Parietal lobe (tissue), 2 donors: ENCODE measurements around a stretch of chr9.

- RAMPAGE, long total RNA = no peak
Observed at GRCh38 chr9:137449709-137450547, 8.8 kb upstream of the ENTPD8 start.

- RAMPAGE, long total RNA = no peak
Observed at GRCh38 chr9:137481898-137482804, 23.0 kb upstream of the NSMF start.

DNA sequence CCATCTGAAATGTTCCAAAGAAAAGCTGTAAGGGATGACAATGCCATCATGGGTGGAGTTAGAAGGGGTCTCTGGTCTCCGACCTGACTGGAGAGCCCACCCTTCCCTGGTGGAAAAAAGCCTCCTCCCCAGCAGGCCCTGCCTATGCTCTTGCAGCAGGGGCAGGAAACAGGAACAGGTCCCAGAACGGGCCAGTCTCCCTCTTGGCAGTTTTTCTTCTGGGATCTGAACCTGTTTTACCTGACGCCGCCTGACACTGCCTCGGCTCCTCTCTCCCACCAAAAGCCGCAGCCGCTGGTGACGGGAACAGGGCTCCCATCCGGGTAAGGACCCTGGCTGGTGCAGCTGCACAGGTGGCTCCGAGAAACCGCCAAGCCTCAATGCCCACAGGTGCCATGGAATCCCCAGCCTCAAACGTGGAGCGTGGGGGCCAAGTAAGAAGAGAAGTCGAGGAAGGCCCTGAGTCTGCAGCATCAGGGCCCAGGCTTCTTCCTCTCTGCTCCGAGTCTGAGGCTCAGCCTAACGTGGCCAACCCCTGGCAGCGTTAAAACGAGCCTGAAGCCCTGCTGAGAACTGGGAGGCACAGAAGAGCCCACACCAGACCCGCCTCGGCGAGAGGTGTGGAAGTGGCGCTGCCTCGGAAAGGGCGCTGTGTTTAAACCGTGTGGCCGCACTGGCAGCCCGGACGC, 1.0 kb downstream of the ZMYND19 start:
- RAMPAGE, long total RNA = no peak

- RAMPAGE, long total RNA = no peak
Observed at GRCh38 chr9:137592764-137593278, 2.5 kb upstream of the ZMYND19 start.

- RAMPAGE, long total RNA = no peak
Observed at GRCh38 chr9:137605013-137605599, 380 bp upstream of the ARRDC1 start.

DNA sequence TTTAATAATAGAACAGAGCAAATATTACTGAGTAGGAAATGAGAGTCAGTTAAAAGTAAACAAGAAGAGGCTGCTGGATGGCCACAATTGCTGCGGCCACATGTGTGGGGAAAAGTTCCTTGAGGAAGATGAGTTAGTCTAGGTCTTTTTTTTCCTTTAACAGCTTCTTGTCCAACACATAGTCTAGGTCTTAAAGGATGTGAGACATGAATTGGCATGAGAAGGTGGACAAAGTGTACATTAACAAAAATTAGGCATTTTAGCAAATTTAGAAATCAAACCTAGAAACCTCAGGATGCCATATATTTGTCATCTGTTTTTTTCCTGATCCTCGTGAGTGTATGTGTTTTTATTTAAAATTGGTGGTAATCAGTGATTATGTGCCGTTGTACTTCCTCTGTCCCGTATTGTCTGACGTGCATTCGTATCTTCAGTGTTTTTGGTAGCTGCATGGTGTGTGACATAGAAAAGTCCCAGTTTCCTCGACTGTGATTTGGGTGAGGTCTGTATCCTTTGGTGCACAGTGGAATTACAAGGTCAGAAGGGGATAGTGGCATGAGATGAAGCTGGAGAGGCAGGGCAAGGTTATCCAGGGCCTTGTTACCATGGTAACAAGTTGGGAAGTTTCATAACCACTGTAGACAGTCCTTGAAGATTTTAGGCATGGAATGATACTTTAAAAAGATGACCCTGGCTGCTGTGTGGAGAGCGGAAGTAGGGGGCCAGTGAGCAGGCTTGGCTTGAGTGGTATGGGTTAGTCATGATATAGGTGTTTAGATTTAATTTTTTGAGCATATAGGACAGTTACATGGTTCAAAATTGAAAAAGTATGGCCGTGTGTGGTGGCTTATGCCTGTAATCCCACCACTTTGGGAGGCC, 11.7 kb downstream of the EHMT1 start:
- RAMPAGE, long total RNA = no peak

- RAMPAGE, long total RNA = no peak
Observed at GRCh38 chr9:137666912-137667588, 48.2 kb downstream of the EHMT1 start.

GRCh38 chr9:137694888-137695518, 76.2 kb downstream of the EHMT1 start:
- RAMPAGE, long total RNA = no peak

- RAMPAGE, long total RNA = no peak
Observed at GRCh38 chr9:137733804-137734603, 115.2 kb downstream of the EHMT1 start.

DNA sequence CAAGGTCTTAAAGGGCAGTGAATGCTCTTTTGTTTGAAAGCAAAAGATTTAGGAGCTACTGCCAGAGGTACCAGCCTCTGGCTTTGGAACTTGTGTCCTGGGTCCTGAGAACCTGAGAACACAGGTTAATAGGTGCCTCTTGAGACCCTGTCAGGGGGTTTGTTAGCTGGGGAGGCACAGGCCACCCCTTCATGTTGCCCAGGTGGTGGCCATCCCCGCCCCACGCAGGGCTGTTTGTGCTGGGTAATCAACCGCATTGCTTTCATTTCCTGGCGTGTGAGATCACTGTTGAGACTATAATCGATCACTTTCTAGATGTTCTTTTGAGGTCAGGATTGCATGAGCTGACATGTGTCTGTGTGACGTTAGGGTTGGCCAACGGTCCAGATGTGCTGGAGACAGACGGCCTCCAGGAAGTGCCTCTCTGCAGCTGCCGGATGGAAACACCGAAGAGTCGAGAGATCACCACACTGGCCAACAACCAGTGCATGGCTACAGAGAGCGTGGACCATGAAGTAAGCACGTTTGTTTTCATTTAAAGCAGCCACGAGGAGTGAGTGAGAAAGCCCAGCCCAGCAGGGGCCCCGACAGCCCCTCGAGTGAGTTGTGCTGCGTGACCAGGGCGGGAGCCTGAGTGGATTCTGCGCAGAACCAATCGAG, 115.1 kb upstream of the CACNA1B start:
- RAMPAGE, long total RNA = no peak